ENCODE results near the gene CNTNAP3B.

DNA sequence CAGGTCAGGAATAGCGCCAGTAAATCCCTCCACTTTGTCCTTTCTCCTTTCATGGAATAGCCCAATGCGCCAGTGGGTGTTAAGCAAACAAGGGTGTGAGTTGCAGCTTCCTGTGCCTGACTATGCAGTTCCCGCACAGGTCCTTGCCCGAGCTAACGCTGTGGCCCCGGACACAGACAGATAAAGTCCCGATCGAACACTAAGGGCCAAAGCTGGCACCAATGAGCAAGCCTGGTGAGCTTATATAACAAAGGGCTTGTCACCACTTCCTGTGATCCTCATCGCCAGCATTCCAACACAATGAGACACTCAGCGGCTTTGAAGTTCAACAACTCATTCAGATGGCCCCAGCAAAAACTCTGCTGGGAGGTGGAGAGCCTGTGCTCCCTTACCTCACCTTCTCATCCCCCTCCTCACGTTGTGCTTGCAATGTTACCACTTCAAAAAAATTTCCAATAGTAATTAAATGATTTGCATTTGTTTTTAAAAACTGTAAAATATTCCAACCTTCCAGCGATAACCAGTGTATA, 21.3 kb downstream of the SHB start:
- PRO-cap, result no peak
- RAMPAGE, long total RNA, 3 experiments, result no peak in any of the 3 experiments

- PRO-cap, result no peak
- RAMPAGE, long total RNA, 3 experiments, result no peak in any of the 3 experiments
Observed at GRCh38 chr9:38130649-38131242, 61.7 kb upstream of the SHB start.

- PRO-cap, result no peak
- RAMPAGE, long total RNA, 3 experiments, result no peak in any of the 3 experiments
Observed at GRCh38 chr9:38687310-38687997, 32.5 kb downstream of the FAM240B start.

DNA sequence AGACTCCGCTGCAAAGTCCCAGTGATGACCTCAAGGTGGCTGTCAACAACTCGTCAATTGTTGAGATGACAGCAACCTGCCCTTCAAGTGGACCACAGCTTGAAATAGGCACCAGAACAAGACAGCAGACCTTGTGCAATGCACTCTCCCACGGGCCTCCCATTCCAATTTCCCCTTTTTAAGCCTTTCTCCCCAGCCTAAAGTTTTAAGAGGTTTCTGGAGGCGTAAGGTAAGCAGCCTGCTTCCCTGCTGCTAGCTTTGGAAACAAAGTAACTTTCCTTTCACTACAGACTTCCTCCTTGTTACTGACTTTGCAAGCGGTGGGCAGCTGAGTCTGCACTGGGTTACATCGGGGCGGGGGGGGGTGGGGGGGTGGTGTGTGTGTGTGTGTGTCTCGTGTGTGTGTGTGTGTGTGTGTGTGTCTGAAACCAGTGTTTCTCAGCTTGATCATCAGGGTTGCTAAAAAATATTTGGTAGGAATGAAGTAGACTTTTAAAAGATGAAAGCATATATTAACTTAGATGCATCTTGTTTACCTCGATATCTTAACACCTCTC, 229.8 kb upstream of the FAM240B start:
- PRO-cap, result no peak
- RAMPAGE, long total RNA, 3 experiments, result no peak in any of the 3 experiments

- PRO-cap, result no peak
- RAMPAGE, long total RNA, 3 experiments, result no peak in any of the 3 experiments
Observed at GRCh38 chr9:41073562-41074195, 54.8 kb downstream of the FOXD4L6 start.

GRCh38 chr9:41269098-41269451, 80.0 kb upstream of the ZNG1F start:
- PRO-cap, result no peak
- RAMPAGE, long total RNA, 3 experiments, result no peak in any of the 3 experiments

DNA sequence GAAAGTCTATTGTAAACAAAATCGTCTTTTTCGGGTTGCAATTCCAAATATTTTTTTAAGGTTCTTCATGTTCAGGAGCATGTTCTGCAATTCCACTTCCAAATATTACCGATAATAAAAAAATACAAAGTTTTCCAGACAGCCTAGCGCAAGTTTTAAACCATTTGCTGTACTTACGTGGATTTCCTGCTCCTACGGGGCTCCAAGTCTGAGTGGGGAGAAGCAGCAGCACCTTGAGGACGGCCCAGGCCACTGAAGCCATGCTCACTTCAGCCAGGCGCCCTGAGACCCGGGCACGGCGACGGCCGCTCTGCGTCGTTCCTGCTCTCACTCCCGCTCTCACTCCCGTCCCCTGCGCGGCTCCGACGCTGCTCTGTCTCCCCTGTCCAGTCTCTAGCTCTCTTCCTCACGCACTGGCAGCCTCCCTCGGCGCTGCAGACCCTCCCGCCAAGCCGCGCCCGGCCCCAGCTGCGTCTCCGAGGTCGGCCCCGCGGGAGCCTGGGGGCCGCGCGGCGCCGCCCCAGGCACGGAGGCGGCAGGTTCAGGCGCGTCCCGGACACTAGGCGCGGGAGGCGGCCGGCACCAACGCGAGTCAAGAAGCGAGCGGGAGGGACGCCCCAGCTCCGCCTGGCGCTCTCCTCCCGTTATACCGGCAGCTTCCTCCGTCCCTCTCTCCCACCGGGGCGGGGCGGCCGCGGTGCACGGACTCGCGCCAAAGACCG, at the start of gene CNTNAP3B:
CNTNAP3B (minus strand) TSS at position 594 of the 722 bp plus-strand sequence.
- PRO-cap, result no peak
- RAMPAGE, long total RNA, 3 experiments, result start-site peak on the minus strand in 1 of 3 experiments, centred at position 413 of the sequence, 8 reads per replicate

GRCh38 chr9:42792062-42792498, 608.6 kb downstream of the SPATA31A6 start:
- PRO-cap, result no peak
- RAMPAGE, long total RNA, 3 experiments, result no peak in any of the 3 experiments

GRCh38 chr9:43140040-43140864, 956.8 kb downstream of the SPATA31A6 start:
- PRO-cap, result no peak
- RAMPAGE, long total RNA, 3 experiments, result no peak in any of the 3 experiments

GRCh38 chr9:62799681-62800450, 1610.0 kb downstream of the SPATA31A7 start:
- PRO-cap, result no peak
- RAMPAGE, long total RNA, 3 experiments, result start-site peak on the minus strand in 1 of 3 experiments, at chr9:62799957-62800046 at its widest, 11 reads per replicate

DNA sequence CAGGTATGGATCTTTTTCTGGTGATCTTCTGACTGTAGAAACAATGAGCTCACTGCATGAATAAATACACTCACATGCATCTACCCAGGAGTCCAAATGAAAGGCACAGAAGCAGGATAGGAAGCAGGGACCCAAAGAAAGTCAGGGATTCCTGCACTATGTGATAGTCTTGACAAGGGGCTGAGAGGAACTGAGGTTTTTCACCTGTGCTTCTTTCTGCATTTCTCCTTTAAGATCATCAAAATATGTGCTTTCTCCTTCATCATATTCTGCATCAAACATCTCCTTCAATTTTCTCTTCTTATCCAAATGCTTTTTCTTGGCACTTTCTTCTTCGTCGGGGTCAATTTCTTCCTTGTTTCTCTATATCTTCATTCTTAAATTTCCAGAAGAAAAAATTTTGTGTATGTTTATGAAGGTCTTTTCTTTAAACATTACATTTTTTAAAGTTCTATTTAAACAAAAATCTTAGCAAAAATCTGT, 1906.0 kb downstream of the FOXD4L5 start:
- PRO-cap, result no peak
- RAMPAGE, long total RNA, 3 experiments, result start-site peak on the minus strand in 2 of 3 experiments, centred at positions 283 to 298 of the sequence, 5 to 7 reads per replicate

DNA sequence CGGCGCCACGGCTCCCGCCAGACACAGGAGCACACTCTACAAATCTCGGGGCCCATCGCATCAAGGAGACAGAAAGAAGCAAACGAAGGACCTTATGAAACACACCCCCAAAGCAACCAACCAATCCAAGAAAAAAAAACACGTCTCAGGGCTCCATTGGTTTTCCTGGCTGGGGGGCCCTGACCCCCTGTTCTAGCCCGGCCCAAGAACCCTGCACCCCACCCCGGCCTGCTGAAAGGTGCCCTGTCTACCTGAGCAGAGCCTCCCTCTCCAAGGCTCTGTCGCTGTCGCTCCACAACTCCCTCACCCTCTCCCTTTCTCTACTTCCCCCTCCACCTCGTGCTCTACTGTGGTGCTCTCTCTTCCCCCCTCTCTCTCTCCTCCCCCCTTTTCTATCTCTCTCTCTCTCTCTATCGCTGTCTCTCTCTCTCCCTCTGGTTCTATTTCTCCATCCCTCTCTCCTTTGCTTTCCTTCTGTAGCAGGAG, 1471.1 kb downstream of the FOXD4L5 start:
- PRO-cap, result no peak
- RAMPAGE, long total RNA, 3 experiments, result no peak in any of the 3 experiments

DNA sequence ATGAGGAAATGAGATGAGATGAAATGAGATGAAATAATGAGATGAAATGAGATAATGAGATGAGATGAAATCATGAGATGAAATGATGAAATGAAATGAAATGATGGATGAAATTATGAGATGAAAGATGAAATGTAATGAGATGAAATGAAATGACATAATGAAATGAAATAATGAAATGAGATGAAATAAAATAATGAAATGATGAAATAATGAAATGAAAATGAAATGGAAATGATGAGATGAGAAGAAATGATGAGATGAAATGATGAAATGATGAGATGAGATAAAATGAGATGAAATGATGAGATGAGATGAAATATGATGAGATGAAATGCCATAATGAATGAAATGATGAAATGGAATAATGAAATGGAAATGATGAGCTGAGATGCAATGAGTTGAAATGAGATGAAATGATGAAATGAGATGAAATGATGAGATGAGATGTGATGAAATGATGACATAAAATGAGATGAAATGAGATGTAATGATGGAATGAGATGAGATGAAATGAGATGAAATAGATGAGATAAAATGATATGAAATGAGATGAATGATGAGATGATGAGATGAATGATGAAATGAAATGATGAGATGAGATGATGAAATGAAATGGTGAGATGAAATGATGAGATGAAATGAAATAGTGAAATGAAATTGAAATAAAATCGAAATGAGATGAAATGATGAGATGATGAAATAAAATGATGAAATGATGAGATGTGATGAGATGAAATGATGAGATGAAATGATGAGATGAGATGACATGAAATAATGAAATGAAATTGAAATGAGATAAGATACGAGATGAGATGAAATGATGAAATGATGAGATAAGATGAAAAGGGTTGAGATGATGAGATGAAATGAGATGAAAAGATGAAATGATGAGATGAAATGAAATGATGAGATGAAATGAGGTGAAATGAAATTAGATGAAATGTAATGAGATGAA, 77.7 kb downstream of the FOXD4L5 start:
- PRO-cap, result no peak
- RAMPAGE, long total RNA, 3 experiments, result start-site peak on the plus strand in 1 of 3 experiments, centred at positions 391 to 854 of the sequence, 19 to 30 reads per replicate

DNA sequence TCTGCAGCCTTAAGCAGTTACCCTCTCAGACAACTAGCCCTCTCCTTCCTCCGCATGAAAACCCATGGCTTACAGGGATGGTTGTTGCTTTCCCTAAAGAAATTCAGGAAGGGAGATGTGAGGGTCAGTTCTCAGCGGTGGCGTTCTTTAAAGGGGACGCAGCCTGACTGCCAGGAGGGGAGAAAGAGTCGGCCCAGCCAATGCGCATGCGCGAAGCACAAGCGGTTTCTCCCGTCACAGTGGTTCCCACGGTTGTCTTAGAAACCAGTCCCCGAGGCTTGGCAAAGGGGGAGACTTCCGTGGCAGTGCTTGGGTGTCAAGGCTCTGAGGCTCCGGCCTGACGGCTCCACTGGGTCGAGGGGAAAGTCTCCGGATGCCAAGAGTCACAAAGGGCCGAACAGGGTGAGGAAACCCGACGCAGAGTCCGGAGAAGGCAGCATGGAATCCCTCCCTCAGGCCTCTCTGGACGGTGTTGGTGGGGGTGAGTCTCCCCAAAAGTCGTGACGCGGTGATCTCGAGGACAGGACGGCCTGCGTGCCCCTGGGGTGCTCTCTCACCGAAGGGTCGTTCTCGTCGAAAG, 140.8 kb upstream of the ANKRD20A1 start:
- PRO-cap, result unidirectional peak, minus-strand start at position 202 of the sequence
- RAMPAGE, long total RNA, 3 experiments, result no peak in any of the 3 experiments

DNA sequence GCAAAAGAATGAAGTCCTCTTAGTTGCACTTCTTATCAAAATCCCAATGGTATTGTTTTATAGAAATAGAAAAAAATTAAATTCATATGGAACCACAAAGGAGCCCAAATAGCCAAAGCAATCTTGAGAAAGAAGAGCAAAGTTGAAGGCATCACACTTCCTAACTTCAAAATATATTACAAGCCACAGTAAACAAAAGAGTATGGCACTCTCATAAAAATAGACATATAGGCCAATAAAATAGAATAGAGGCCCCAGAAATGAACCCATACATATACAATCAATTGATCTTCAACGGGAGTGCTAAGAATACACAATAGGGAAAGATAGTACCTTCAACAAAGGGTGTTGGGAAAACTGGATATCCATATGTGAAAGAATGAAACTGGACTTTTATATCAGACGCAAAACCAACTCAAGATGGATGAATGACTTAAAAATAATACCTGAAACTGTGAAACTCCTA, 19.5 kb downstream of the PABIR1 start:
- PRO-cap, result no peak
- RAMPAGE, long total RNA, 3 experiments, result no peak in any of the 3 experiments

GRCh38 chr9:68895767-68896669, 116.2 kb downstream of the PABIR1 start:
- PRO-cap, result no peak
- RAMPAGE, long total RNA, 3 experiments, result no peak in any of the 3 experiments

DNA sequence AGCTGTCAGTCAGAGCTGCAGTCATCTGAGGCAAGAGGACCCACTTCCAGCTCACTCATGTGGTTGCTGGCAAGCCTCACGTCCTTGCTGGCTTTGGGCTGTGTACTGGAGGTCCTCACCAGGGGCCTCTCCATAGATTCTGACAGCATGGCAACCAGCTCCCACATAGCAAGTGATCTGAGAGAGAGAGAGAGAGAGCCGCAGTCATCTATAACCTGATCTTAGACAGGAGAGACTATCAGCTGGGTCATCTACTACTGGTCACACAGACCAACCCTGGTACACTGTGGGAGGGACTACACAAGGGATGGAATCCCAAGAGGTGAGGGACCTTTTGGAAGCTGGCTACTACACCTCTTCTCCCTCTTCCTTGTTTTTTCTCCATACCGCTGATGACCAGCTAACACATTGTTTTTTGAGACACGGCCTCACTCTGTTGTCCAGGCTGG, 10.7 kb upstream of the PRKACG start:
- PRO-cap, result no peak
- RAMPAGE, long total RNA, 3 experiments, result no peak in any of the 3 experiments

DNA sequence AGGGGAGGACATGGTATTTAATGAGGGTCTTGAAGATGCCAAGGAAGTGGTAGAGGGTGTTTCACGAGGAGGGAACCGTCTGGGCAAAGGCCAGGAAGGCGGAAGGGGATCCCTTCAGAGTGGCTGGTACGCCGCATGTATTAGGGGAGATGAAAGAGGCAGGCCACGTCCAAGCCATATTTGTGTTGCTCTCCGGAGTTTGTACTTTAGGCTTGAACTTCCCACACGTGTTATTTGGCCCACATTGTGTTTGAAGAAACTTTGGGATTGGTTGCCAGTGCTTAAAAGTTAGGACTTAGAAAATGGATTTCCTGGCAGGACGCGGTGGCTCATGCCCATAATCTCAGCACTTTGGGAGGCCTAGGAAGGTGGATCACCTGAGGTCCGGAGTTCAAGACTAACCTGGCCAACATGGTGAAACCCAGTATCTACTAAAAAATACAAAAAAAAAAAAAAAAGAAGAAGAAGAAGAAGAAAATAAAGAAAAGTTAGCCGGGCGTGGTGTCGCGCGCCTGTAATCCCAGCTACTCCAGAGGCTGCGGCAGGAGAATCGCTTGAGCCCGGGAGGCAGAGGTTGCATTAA, 1.4 kb downstream of the FXN start:
- PRO-cap, result no peak
- RAMPAGE, long total RNA, 3 experiments, result no peak in any of the 3 experiments

GRCh38 chr9:69120924-69121620, 53.0 kb upstream of the TJP2 start:
- PRO-cap, result bidirectional peak, plus-strand start at chr9:69121564, minus-strand start at chr9:69121331
- RAMPAGE, long total RNA, 3 experiments, result start-site peak on the plus strand in 3 of 3 experiments, at chr9:69121023-69121390 at its widest, 6 to 18 reads per replicate

DNA sequence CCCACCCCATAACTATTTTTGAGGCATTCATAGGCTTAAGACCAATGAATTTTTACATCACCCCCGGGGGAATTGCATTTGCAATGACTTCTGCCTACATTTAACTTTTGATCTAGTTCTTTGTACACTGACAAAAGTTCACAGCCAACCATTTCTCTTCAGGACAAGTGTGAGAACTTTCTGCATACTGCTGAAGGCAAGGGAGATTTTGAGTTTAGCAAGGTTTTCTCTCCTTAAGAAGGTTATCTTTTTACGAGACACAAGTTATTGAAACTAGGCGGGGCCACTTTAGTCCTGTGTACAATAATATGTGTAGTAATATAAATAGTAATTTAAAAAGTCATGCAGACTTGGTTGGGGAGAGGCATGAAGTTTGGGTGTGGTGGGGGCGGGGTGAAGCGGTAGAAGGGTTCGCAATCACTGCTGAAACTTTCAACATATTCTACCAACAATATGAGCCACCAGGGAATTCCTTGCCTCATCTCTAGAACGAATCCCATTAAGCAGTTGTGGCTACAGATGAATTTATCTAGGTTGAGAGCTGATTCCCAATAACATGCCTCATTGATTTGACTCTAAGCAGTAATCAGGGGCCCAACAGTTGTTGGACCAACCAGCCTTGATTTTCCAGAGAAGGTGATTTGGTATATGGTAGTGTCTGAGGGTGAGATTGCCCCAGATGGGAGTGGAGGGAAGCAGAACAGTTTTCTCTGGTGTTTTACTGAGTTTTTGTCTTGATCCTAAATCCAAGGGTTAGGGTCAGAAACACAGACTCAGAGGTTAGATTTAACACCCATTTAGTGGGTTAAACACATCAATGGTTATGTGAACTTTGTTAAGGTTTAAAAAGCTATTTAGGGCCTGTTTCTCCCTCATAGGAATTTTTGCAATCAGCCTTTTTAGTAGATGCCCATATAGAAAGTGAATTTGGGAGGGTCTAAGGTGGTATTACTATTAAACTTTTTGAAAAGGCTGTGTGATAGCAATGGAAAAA, 2.8 kb downstream of the TJP2 start:
- PRO-cap, result no peak
- RAMPAGE, long total RNA, 3 experiments, result no peak in any of the 3 experiments

Data from tibial nerve (tissue), 3 donors.